Mucosa of descending colon (tissue), 1 donor: ENCODE data around the genes GPX2 and PLEKHH1.

GRCh38 chr14:64938920-64939632, 3.5 kb downstream of the GPX2 start:
- PRO-cap, result bidirectional peak, plus-strand start at chr14:64939306, minus-strand start at chr14:64939132; unidirectional peak, plus-strand start at chr14:64939530

DNA sequence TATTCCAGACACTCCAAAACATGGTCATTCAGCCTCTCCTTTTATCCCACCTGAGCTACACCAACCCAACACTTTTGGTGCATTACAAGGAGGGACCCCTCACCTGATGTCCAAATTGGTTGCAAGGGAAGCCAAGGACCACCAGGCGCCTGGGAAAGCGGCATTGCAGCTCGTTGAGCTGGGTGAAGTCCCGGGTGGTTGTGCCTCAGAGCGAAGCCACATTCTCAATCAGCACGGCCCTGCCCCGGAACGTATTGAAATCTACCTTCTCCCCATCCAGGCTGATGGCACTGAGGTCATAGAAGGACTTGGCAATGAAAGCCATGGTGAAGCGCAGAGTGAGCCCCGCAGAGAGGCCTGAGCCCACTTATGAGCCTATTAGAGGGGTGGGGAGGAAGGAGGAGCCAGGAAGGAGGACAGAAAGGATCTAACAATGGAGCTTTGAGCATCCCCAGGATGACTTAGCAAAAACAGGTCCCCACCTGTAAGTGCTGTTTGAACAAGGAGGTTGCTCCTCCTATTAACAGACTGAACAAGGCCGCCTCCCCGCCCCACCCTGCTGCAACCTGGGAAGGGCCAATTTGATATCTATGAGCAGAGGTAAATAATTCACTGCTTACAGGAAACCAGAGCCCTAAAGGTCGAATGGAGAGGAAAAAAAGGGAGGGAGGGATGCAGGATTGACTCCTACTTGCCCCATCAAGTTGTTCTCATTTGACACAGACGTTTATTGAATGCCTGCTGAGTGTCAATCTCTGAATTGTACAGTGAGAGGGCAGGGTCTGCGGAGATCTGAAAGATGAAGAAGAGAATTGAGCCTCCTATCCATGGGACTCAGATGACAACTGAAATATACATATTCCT, at the start of gene GPX2:
TSS of gene GPX2 (minus strand) at position 344 of the 864 bp plus-strand sequence.
- PRO-cap, result bidirectional peak, plus-strand start at position 717 of the sequence, minus-strand start at position 429 of the sequence

- PRO-cap, result bidirectional peak, plus-strand start at chr14:65081618, minus-strand start at chr14:65081408
Measured at GRCh38 chr14:65081105-65081803, 21.1 kb downstream of the MAX start.

DNA sequence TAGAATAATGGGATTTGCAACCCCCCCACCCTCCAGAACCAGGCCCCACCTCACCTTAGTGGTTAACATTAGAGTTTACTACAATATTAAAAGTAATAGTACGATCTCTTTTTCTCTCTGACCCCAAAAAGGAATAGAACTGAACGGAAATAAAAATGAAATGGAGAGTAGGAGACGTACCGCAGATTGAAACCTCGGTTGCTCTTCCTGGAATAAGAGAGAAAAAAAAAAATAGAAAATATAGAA, 1.0 kb downstream of the MAX start:
- PRO-cap, result no peak

DNA sequence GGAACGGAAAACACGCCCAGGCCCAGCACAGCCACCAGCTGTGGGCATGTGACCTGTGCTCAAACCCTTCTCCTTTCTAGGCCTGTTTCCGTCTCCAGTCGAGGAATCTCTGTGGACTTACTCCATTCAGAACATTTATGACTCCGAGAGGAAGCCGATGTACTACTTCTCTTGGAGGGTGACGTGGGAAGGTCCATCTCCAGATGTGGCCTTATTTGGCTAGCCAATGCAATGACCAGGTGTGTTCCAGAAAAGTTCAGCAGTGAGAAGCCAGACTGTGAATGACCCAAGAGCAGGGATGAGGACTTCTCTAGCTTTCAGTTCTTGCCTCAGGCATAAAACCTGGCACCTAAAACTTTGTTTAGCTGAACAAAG, 134.1 kb upstream of the MAX start:
- PRO-cap, result no peak

DNA sequence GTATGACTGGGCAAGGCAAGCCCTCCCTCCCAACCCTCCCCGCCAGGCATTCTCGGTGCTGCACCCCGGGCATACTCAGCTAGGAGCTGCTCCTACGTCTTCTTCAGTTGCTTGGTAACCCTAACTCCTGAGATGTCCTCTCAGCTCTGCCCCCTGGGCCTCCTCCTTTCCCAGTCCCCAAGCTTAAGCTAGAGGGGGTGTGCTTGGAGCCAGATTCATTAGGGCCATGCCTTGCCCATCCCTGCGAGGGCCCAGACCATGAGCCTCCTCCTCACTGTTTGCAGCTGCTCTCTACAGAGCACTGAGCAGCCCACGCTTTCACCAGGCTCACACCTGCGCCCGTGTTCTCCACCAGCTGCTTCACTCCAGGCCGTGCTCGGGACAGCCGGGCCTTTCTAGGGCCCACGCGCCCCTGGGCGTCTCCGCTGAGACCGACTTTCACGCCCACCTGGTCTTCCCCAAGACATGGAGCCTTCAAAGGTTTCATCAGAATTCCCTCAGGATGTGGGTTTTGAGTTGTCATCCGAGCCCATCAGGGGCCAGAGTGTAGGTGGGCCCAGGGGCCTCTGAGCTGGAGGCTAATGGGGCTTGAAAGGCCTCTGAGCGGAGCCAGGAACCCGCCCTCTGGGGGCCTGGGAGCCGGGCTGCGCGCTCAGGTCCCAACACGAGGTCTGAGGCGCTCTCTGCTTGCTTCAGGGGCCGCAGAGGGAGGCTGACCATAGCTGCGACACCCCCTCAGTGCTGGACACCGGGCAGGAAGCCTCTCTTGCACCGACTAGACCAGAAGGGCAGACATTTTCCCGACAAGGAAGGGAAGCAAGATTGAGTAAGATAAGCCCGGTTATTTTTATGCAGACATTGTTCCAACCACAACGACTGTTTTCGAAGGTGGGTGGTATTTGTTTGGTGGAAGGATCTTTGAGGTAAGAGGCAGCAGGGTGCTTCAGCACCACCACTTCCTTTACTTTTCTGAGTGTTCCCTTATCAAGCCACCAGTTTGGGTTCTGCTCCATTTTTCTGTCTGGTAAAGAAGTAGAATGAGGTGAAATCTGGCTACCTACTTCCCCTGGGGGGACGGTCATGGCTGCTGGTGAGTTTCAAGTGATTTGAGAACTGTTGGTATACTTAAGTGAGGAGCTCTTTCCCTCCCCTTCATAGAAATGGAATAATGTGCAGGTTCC, 125.1 kb upstream of the FUT8 start:
- PRO-cap, result no peak

DNA sequence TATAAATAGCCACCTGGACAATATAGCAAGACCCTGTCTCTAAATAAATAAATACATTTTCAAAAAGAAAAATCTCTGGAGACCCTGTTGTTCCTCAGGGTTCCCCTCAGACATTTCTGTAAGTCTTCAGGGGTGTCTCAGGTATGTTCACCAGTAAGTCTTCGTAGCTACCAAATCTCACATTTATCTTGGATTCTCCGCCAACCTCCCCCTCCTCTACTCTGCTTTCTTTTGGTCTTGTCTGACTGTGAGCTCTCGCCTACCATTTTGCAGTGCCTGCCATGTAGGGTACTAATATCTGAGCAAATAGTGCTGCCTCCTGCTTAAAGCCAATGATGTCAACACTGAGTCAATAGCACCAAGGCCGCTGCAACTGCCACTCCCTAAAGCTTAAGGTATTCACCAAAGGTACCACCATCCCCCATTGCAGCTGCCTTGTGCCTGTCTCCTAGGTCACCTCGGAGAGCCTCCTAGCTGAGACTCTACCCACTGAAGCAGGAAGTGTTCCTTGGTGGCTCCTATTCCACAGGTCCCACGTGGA, 114.9 kb upstream of the FUT8 start:
- PRO-cap, result no peak

- PRO-cap, result bidirectional peak, plus-strand start at chr14:65335116, minus-strand start at chr14:65334951
Measured at GRCh38 chr14:65334647-65335399, 77.7 kb upstream of the FUT8 start.

DNA sequence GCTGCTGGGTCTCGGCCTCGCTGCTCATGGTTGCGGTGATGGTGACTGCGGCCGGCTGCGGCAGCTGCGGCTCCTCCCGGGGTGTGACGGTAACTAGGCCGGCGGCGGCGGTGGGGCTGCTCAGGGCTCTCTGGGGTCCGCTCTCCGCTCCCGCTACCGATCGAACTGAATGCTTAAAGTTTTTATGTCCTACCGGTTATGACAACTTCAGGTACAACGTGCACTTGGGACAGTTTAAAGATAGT, 472.5 kb upstream of the CCDC196 start:
- PRO-cap, result no peak

DNA sequence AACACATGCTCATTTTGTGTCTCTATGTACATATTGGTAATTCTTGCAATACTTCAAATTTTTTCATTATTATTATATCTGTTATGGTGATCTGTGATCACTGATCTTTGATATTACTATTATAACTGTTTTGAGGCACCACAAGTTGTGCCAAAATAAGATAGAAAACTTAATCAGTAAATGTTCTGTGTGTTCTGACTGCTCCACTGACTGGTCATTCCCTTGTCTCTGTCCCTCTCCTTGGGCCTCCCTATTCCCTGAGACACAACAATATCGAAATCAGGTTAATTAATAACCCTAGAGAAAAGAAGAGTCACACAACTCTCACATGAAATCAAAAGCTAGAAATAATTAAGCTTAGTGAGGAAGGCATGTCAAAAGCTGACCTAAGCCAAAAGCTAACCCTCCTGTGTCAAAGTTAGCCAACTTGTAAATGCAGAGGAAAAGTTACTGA, 53.9 kb upstream of the CCDC196 start:
- PRO-cap, result no peak

GRCh38 chr14:66649308-66650123, 141.6 kb downstream of the GPHN start:
- PRO-cap, result no peak

DNA sequence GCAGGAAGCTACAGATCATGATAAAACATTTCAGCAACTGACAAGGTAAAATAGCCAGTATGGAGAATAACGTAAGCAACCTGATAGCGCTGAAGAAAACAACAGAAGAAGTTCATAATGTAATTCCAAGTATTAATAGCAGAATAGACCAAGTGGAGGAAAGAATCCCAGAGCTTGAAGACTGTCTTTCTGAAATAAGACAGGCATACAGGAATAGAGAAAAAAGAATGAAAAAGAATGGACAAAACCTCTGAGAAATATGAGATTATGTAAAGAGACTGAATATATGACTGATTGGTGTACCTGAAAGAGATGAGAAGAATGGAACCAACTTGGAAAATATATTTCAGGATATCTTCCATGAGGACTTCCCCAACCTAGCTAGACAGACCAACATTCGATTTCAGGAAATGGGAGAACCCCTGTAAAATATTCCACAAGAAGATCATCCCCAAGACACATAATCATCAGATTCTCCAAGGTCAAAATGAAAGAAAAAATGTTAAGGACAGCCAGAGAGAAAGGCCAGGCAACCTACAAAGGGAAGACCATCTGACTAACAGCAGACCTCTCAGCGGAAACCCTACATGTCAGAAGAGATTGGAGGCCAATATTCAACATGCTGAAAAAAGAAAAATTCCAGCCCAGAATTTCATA, 154.9 kb downstream of the GPHN start:
- PRO-cap, result no peak

DNA sequence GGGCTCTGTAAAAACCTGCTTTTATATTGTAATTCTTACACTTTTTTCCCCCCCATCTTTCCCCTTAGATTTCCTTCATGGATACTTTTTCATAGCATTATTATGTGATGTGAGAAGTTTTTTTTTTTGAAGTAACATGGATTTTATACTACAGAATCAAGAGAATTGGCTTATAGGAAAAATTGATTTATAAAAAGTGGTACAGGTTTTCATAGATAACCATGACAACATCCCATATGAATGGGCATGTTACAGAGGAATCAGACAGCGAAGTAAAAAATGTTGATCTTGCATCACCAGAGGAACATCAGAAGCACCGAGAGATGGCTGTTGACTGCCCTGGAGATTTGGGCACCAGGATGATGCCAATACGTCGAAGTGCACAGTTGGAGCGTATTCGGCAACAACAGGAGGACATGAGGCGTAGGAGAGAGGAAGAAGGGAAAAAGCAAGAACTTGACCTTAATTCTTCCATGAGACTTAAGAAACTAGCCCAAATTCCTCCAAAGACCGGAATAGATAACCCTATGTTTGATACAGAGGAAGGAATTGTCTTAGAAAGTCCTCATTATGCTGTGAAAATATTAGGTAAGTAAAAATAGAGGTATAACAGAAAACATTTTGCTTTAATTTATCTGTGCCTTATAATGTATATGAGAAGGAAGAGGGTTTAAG, 37.9 kb downstream of the PALS1 start:
- PRO-cap, result no peak

GRCh38 chr14:67468324-67468746, 20.2 kb downstream of the TMEM229B start:
- PRO-cap, result no peak

DNA sequence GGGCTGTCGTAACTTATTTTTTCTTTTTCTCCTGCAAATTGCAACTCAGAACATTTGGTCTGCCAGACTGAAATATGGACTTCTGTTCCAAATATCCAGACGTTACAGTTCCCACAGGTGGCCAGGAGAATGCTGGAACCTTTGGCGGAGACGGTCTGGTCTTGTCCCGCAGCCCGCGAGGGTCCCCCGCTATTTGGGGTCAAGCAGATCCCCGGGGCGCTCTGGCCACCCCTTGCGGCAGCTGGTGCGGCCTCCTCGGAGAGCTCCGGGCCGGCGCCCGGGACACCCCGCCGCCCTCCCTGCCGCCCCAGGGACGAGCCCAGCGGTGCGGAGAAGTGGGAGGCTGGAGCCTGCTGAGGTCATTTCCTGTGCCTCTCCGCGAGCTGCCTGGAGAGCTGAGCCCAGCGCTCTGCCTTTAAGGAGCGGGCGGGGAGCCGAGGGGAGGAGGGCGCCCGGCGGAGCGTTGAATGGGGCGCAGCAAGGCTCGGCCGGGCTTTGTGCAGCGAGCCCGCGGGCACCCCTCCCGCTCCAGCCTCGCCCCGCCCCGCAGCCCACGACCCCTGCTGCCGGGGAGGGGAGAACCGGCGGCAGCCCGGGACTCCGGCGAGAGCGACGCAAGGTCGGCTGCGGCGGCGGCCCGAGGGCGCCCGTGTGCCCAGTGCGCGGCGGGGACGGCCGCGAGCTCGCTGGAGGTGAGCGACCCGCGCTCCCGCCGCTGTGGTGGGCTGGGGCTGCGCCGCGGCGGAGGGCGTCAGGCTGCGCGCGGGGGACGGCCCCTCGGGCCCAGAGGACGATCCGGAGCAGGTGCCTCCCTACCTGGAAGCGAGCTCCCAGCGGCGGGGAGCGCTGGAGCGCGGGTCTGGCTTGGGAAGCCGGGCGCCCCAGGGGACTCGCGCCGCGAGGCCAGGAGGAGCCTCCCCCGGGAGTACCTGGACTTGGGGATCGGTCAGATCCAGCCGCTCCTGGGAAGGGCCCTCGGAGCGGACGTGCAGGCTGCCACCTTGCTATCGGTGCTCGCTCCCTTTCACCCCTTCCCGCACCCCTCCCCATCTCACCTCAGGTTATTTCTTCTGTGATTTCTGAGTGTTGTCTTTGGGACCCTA, at the start of gene PLEKHH1:
TSS of gene PLEKHH1 (plus strand) at position 584 of the 1,103 bp plus-strand sequence.
- PRO-cap, result bidirectional peak, plus-strand start at position 418 of the sequence, minus-strand start at position 389 of the sequence

DNA sequence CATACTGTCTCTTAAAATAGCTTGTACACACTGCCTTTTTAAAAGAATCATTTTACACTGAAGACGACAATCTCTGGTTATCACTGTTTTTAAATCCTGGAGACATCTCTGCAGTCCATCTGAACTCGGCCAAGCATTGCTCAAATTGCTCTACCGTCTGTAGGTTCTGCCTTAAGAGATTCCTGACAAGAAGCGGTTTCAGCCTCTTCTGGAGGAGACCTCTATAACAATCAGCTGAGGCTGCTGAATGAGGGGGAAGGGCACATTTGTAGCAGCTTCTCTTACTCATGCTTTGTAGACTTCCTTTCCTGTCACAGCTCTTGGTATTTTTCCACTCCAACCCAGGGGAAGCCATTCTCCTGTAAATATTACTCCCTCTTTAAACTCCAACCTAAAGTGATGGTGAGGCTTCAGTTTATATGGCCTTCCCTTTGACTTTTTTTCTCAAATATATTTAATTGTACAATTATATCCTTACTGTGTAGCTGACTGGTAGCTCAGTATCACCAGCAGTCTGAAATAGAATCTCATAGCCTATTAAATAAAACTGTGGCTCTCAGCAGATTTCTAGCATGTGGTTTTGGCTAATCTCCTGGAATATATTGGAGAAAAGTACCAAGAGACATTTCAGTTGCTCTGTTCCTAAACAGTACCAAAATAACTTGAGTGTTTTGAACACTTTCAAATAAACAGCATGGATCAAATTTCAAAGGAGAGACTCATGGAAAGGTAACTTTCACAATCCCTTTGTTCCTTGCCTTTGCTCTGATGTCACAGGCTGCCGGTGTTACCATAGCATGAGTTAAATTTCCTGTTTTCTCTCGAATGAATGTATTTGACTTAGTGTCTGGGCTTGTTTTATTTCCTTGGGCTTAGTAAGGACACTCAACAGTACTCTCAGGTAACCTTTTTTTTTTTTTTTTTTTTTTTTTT, 3.2 kb downstream of the ARG2 start:
- PRO-cap, result no peak

DNA sequence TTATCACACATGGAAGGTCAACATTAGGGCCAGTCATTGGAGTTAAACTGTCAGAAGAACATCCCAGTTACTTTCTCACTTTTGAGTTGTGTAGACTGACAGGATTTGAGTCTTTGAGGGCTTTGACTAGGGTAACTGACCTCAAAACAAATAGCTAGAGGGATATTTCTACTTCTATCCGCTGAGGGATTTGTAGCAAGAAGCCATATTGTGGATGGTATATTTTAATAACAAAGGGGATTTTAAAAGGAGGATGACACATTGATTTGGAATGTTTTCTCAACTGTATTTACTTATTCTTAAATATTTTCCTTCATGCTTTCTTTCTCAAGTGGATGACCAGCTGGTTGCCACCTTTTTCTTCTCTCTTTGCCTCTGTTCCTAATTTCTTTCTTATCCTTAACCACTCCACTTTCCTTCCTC, 411.3 kb downstream of the RAD51B start:
- PRO-cap, result no peak

- PRO-cap, result no peak
Measured at GRCh38 chr14:68279714-68280452, 460.3 kb downstream of the RAD51B start.

GRCh38 chr14:68377195-68378021, 415.5 kb downstream of the ZFP36L1 start:
- PRO-cap, result no peak

GRCh38 chr14:68392291-68393116, 400.4 kb downstream of the ZFP36L1 start:
- PRO-cap, result unidirectional peak, plus-strand start at chr14:68392964